ENCODE measurements around a stretch of chr5.

DNA sequence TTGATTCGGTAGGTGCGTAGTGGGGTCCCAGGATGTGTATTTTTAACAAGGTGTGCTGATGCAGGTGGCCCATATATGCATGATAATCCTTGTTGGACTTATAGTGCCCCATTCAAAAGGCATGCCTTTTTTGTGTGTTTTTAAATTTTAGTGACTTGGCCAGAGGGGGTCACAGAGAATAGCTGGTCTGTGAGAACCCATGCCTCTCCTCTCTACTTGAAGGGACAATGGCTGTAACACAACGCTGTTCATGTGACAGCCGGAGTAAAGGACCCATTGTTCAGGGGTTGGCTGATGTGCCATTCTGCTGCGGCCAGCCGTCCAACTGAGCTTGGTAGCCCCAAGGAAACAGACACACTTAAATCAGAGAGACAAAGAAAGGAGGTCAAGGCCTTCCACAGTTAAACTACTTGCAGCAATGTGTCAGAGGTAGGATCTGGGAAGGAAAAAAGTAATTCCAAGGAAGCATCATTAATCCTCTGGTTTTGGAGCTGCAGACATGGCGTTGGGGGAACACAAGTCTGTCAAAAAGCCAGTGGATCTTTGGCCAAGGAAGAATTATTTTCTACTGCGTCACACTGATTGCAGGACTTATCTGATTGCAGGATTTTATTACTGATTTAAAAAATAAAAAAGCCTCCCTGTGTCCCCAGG is 8.1 kb downstream of the MEGF10 start:
- RRBS = no CpG with 5 or more reads among the region's 8 CpGs

- RRBS = no CpG with 5 or more reads among the region's 3 CpGs
Measured at GRCh38 chr5:128112536-128113346, 29.2 kb downstream of the SLC12A2 start.

GRCh38 chr5:128186681-128187625 is 103.4 kb downstream of the SLC12A2 start:
- RRBS = no CpG with 5 or more reads among the region's 6 CpGs

GRCh38 chr5:129015831-129016205 is 50.5 kb downstream of the SLC27A6 start:
- RRBS = no CpG with 5 or more reads among the region's 8 CpGs

DNA sequence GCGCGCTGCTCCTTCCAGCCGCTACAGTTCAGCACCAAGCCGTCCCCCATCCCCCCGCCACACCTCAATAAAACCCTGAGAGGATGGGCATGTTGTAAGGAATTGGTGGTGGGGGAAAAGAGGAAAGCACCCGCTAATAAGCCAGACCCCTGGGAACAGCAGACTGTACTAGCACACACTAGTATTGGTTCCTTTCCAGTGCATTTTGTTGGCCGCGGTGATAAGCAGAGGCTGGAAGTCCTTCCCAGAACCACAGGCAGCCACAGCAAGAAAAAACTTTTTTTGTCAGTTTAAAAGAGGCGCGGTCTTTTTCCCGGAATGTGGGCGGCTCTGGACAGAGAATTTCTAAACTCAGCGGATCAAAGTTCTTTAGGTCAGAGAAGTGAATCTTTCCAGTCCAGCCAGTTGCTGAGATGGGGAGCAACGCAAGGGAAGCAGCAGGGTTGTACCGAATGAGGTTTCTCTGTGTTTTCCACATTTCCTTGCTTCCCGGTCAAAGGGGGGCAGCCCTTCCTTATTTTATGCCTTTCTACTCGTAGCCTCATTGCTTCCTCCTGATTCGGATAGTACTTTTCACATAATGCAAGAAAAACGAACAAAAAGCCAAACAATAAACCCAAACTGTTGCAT is 2.1 kb downstream of the CHSY3 start:
- RRBS = no CpG with 5 or more reads among the region's 19 CpGs

DNA sequence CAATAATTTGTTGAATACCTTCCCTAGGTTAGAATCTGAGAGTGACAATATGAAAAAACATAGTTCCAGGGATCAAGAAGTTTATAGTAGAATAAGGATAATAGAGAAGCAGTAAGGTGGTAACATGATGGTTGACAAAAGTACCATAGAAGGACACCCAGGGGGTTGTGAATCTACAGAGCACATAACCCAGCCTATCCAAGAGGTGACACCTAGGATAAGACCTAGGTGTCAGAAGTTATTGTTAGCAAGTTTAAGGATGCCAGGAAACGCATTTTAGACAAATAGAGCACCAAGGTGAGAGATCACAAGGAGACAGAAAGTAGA is 86.4 kb downstream of the CHSY3 start:
- RRBS = no CpG with 5 or more reads among the region's 1 CpG

DNA sequence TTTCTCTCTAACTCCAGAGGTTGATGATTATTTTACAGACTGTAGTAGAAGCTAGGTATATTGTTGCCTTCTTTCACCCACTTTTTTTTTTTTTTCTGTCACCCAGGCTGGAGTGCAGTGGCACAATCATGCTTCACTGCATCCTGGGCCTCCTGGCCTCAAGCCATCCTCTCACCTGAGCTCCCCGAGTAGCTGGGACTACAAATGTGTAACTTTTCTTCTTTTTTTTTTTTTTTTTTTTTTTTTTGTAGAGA is 96.2 kb downstream of the CHSY3 start:
- RRBS = no CpG with 5 or more reads among the region's 1 CpG

DNA sequence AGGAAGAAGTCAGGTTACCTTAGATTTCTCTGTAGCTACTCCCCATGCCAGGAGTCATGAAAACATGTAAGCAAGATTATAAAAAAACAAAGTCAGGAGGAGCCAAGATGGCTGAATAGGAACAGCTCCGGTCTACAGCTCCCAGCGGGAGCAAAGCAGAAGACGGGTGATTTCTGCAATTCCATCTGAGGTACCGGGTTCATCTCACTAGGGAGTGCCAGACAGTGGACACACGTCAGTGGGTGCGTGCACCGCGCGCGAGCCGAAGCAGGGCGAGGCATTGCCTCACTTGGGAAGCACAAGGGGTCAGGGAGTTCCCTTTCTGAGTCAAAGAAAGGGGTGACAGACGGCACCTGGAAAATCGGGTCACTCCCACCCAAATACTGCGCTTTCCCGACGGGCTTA is 347.4 kb downstream of the HINT1 start:
- RRBS = no CpG with 5 or more reads among the region's 17 CpGs

- RRBS = no CpG with 5 or more reads among the region's 5 CpGs
Measured at GRCh38 chr5:131224377-131225058, 39.3 kb upstream of the CDC42SE2 start.

DNA sequence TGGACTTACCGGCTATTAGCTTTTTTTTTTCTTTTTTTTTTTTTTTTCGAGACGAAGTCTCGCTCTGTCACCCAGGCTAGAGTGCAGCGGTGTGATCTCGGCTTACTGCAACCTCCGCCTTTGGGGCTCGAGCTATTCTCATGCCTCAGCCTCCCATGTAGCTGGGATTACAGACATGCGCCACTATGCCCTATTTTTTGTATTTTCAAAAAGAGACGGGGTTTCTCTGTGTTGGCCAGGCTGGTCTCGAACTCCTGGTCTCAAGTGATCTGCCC is 2.5 kb downstream of the CDC42SE2 start:
- RRBS = no CpG with 5 or more reads among the region's 11 CpGs

DNA sequence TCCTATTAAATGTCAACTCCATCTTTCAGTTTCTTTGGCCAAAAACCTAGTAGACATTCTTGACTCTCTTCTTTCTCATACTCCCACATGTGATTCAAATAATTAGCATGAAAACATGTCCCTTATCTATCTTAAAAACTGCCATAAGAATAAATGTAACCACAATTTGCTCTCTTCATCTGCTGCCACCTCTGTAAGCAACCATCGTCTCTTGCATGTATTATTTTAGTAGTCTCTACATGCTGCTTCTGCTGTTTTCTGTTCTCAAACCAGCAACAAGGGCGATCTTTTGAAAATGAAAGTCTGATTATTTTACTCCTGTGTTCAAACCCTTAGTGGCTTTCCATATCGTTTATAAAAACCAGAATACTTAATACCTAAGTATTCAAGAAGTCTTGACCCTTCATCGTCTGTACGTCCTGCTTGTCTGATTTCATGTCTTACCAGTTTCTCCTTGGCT is 10.5 kb downstream of the CDC42SE2 start:
- RRBS = no CpG with 5 or more reads among the region's 5 CpGs

GRCh38 chr5:131281529-131282244 is 17.8 kb downstream of the CDC42SE2 start:
- RRBS = no CpG with 5 or more reads among the region's 6 CpGs

GRCh38 chr5:131344655-131345068 is 80.8 kb downstream of the CDC42SE2 start:
- RRBS = no CpG with 5 or more reads among the region's 4 CpGs

DNA sequence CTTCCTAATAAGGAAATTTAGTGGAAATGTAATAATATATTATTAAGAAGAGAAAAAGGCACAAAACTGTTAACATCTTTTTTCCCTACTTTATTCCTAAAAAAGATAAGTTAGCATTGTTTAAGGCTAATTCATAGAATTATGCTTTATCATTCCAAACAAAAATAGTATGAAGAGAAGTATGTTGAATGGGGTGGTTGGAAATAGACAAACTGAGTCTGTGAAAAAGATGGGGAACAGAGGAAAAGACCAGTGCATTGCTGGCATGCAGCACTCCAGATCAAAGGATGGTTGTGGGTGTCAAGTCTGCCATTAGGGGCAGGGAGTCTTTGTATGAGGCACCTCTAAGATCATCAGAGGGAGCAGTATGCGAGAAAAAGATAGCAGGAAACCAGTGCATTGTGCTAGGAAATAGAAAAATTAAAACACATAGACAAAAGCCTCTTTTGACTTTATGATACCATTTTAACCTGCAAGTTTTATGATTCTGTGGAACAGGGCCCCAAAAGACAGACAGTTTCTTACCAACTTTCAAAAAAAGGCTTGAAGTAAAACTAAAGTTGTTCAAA is 119.1 kb downstream of the CDC42SE2 start:
- RRBS = no CpG with 5 or more reads among the region's 1 CpG

- RRBS = no CpG with 5 or more reads among the region's 2 CpGs
Measured at GRCh38 chr5:131399656-131400028, 135.8 kb downstream of the CDC42SE2 start.

DNA sequence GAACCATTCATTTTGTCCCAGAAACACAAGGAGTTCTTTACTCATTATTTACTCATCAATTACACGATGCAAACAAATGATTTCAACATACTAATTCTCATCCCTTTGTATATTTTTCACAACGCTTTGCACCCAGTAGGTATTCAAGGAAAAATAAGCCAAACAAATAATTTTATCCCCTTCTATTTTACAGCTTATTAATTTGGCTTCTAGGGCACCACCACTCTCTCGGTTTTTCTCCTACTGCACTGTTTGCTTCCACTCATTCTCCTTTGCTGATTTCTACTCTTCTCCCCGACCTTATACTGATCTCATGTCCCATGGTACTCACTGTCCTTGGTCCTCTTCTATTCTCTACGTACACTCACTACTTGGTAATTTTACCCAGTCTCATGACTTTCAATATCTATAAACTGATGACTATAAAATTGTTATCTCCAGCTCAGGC is 4.2 kb downstream of the RAPGEF6 start:
- RRBS = no CpG with 5 or more reads among the region's 5 CpGs

GRCh38 chr5:131714548-131715047 is 79.6 kb upstream of the RAPGEF6 start:
- RRBS = no CpG with 5 or more reads among the region's 1 CpG

DNA sequence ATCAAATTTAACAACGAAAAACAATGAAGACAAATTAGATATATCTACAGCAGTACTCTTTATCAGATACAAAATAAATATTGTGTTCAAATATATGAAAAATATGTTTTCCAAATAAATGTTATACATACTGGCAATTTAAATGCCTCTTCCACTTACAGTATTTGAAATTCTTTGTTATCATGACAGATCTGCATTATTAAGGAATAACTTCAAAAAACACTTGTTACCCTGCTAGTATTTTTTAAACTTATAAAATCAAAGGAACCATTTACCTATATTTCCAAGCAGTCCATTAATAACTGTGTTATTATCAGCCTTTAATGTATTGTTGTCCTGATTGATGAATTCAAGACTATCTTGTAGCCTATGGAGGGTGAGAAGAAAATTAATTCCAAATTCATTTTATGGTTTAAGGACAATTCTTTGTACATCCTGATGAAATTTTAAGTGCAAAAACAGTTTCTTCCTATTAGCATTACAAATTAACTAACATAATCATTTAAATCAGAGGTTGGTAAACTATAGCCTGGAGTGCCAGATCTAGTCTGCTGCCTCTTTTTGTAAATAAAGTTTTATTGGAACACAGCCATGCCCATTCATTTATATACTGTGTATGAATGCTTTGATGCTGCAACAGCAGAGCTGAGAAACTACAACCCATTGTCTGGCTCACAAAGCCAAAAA is 80.4 kb downstream of the FNIP1 start:
- RRBS = no CpG with 5 or more reads among the region's 1 CpG

DNA sequence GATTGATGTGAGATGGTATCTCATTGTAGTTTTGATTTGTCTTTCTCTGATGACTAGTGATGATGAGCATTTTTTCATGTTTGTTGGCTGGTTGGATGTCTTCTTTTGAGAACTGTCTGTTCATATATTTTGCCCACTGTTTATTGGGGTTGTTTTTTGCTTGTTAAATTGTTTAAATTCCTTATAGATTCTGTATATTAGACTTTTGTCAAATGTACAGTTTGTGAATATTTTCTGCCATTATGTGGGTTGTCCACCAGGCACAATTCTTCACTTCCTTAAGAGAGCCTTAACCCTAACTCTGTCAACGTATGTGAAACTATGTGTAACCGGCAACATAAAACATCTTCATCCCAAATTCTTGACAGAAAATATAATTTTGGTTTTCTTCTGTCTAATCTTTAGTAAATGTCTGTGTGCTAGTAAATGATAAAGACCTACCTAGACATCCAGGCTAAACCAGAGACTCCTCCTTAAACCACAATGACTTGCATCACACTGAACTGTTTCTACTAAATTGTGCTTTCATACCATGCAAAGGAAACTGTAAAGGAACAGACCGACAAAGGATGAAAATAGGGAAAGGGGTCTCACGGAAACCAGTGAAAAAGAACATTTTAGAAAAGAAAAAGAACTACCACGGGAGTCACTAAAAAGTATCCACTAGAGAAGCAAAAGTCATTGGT is 49.7 kb downstream of the FNIP1 start:
- RRBS = no CpG with 5 or more reads among the region's 5 CpGs

Data from mononuclear cell (primary cell).